Measurements from ENCODE around the genes OCA2, GOLGA8F, APBA2 and GOLGA8Q.

- PRO-cap = bidirectional peak, plus-strand start at chr15:28099544, minus-strand start at chr15:28099317
These were observed at the start of gene OCA2 for GRCh38 chr15:28099216-28100016. OCA2 (minus strand) TSS chr15:28099315.

GRCh38 chr15:28378394-28378893 lies at the start of gene GOLGA8F:
GOLGA8F (plus strand) TSS chr15:28378664.
- PRO-cap = no peak

DNA sequence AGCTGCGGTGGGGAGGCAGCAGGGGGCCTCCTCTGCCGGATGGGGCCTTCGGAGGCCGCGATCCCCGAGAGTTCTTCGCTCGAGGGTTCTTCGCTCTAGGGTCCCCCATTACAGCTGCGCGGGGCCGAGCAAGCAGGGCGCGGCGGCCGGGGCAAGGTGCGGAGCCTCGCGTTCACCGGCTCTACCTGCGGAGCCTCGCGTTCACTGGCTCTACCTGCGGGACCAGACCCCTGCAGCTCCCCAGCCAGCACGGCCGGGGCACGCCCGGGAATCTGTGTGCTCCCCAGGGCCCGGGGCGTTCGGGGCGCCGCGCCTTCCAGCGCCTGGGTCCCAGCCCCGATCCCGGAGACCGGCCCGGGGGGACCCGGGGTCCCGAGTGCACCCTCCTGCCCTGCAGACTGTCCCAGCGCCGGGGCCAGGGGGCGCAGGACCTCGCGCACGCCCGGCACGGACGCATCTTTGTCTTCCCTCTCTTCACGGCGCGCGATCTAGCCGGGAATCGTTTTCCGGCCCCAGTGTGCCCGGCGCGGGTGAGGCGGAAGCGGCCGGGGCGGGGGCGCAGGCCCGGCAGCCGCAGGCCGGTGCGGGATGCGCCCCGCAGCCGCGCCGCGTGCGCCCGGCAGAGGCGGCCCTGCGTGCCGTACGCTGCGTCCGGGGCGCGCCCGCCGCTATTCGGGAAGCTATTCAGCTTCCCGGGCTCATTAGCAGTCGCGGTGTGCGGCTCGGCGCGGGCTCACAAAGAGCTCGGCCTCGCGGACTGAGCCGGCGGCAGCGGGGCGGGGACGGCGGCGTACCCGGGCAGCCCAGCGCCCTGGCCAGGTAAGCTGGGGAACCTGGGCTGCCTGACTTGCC lies at the start of gene APBA2:
APBA2 (plus strand) TSS at position 515 of the 852 bp plus-strand sequence.
- PRO-cap = unidirectional peak, plus-strand start at position 701 of the sequence

DNA sequence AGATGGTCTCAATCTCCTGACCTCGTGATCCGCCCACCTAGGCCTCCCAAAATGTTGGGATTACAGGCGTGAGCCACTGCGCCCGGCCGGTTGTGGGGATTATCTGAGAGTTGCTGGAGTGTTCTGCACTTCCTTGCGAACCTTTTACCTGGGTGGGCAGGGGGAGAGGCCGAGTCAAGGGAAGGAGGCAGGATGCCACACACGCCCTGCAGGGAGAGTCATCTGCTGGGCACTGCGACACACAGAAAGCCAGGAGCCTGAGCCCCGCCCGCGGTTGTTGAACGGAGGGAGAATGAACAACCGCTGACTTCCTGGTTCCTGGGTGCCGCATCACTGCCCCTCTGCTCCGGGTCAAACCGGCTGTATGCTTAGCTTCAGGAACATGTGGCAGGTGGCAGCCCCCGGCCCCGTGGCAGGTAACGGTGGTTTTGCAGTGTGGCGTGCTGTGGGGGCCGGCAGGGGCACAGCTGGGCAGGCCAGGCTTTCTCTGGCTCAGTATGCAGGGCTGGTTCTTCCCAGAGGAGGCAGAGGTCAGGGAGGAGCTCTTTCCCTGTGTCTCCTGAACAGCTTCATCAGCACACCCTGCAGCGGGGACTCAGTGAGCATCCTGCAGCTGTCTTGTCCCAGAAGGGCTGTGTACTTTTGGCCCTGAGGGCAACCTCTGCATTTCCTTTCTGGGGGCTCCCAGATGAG lies 33.4 kb downstream of the APBA2 start:
- PRO-cap = no peak

- PRO-cap = no peak
These were observed 107.3 kb upstream of the ENTREP2 start for GRCh38 chr15:29678016-29678637.

GRCh38 chr15:29698035-29698609 lies 124.1 kb downstream of the TJP1 start:
- PRO-cap = no peak

DNA sequence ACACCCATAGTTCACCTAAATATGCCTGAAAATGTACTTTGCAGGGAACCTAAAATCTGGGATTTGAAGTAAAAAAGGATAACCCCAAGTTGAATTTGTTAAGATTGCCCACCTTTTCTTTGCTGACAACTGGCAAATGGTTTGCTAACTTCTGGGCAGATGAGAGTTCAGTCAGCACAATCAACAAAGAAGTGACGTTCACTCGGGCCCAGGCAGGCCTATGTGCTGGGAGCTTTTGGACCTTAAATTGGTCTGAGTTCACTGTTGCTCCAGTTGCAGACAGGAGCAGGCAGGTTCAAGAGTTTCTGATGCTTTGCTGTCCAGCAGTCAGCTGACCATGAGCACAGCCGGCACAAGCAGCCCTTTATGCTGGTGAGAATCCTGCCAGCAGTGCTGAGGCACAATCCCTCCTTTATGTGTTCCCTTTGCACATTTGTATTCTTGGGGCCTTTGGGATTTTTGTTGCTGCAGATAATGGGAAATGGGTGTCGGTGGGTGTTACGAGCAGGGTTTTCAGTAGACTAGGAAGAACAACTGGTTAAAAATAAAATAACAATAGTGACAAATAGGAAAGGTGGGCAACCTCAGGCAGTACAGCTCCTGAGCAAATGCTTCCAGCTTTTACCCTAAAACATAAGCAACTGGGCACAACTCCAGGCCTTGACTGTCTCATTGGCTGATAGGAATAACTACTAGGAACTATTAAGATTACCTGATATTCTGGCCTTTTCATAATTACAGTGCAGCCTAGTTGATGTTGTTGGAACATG lies 81.1 kb upstream of the GOLGA8J start:
- PRO-cap = no peak

DNA sequence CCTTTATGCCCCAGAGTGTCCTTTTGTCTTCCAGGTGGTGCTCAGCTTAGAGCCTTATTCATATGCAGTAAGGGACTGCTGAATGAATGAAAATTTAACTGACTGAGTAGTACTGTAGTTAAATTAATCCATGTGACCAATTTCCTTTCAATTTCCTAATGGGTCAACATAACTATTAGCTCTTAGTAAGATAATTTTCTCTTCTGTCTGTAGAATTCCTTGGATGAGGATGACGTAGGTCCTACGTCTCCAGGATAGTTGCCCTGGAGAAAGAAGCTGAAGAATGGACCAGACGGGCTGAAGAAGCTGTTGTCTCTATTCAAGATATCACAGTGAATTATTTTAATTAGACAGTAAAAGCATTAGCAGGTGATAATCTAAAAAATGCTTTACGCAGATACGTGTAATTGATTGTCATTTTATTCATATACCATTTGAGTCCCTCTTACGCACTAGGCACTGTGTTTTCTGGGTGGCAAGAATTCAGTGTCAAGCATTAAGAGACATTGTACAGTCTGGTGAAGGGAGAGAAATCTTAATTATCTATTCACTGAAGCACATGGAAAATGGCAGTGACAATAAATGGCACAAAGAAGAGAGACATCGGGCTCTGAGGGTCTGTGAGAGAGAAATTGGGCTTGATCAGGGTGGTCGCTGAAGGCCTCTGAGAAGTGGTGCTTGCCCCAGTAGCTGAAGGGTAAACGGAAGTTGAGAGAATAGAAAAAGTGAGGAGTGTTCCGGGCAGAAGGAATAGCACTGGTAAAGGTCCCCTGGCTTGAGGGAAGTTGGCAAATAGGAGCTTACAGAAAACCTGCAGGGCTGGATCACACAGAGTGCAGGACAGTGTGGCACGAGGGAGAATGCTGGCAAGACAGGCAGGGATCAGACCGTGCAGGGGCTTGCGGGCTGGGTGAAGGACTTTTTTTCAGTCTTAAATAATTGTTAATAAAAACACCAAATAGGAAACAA lies 63.8 kb upstream of the GOLGA8R start:
- PRO-cap = no peak

GRCh38 chr15:30552011-30552274 lies at the start of gene GOLGA8Q:
GOLGA8Q (plus strand) TSS chr15:30552050.
- PRO-cap = no peak

- PRO-cap = no peak
These were observed 29.3 kb downstream of the MTMR10 start for GRCh38 chr15:30961797-30962867.

GRCh38 chr15:30984567-30984868 lies 6.9 kb downstream of the MTMR10 start:
- PRO-cap = no peak

- PRO-cap = no peak
These were observed 62.3 kb upstream of the TRPM1 start for GRCh38 chr15:31163796-31164337.

DNA sequence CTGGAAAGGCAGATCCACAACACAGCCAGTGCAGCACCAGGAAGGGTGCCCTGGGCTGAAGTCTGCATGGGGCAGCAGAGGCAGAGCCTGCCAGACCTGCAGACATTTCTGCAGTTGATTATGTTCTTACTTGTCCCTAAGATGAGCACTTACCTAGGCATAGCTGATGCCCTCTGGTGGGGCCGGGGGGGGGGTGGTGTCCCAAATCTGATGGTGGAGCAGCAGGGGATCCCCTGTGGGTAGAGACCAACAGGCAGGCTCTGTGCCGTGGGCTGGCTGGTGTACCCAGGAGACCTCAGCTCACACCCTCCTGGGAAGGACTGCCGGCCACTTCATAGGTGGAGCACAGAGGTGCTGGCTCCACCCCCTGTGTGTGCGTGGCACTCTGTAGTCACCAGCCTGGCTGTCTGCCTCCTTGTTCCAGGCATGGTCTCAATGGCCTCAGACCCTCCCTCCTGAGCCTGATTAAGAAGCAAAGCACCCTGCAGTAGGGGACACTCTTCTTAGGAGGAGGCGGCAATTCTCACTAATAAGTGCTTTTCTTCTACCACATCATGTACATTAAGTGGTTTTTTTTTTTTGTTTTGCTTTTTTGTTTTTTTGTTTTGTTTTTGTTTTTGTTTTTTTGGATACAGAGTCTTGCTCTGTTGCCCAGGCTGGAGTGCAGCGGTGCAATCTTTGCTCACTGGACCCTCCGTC lies 97.4 kb upstream of the KLF13 start:
- PRO-cap = unidirectional peak, minus-strand start at position 312 of the sequence

DNA sequence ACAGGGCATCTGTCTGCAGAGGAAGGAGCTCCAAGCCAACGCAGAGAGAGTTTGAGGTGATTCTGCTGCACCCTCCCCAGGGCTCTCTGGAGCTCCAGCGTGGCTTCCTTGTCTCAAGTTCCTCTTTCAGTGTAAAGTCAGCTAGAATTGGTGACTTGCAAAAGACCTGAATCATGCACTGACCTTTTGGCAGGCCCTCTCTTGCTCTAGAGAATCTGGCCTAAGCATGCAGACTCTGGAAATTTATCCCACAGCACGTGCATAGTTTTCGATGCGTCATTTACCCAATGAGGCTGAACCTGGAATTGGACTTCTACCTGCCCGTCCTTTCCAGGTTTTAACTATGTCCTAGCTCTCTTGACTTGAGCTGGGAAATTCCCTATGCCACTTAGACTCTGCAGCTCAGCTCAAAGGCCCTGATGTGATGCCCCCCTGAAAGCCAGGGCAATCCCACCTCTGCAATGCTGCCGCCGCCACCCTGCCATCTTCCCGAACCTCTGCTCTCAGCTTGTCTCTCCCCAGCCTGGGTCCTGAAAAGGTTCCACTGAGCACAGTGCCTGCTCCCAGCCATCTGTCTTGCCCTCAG lies 63.3 kb upstream of the KLF13 start:
- PRO-cap = no peak

GRCh38 chr15:31342583-31343554 lies 16.2 kb downstream of the KLF13 start:
- PRO-cap = no peak

DNA sequence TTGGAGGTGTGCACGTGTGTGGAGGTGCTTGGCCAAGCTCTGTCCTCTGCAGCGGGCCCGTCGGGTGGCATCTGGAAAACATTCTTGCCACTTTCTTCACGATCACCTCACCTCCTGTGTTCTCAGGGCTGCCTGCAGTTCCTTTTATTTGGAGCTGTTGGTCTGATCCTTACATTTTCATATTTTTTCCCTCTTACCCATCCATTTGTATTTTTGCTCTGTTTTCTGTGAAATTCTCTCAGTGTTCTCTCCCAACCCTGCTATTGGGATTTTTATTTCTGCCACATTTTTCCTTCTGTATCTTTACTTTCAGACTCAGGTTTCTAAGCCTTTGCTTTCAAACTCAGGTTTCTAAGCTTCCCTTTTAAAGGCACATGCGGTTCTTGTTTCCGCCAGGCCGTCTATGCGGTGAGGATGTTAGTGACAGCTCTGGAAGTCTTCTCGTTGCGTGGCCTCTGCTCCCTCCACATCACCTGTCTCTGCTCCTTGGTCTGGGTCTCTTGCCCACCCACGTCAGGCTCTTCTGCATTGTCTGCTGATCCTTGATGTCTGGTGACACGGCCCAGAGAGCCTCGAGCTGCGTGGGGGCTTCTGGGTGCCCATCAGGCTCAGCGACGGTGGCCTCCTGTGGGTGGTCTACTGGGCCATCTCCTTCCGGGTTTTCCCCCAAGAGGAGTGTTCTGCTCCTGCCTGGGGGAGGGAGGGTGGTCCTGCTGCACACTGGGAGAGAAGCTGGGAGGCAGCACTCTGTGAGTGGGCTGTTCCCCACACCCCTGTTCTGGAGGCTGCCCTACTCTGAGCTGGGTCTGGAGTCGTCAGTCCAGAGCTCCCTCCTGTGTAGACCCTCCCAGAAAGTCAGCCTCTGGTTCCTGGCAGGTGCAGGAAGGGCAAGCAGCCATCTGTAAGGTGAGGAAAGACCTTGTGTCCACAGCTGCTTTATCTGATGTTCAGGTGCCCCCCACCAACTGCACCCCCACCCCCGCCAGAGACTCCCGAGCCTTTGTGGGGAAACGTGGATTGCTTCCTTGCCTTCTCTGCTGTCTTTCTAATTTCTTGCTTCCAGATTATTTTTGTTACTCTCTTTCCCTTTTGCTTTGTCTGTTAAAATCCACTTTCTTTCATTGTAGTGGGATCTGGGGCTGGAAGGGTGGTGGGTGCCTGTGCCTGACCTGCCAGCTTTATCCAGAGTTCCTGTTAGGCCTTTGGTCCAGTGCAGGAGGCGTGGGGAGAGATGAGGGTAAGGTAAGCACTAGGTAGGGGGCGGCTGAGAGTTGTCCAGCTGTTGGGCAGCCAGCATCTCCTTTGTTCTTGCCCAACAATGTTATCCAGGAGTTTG lies 30.7 kb downstream of the KLF13 start:
- PRO-cap = no peak

DNA sequence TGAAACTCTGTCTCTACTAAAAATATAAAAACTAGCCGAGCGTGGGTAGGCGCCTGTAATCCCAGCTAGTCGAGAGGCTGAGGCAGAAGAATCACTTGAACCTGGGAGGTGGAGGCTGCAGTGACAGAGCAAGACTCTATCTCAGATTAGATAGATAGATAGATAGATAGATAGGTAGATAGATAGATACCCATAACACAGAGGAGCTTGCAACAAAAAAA lies 41.9 kb downstream of the KLF13 start:
- PRO-cap = no peak

DNA sequence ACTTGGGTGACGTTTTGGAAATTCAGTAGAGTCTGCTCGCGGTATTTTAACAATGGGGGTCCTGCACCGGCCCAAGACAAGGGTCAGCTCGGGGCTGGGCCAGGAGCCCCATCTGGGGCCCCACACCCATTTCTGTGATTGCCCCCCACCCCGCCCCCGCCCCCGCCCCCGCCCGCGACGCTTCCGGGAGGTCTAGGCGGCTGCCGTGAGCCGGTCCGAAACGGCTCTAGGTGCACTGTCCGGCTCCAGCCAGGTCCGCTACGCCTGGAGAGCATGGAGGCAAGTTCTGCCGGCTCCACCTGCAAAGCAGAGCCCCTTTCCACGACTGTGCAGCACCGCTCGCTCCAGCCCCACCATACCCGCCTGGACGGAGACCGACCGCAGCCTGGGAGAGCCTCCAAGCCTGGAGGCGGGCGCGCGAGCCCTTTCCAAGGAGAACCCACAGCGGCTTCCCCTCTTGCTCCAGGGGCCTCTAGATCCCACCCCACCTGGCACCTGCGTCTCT lies 66.1 kb downstream of the KLF13 start:
- PRO-cap = no peak

DNA sequence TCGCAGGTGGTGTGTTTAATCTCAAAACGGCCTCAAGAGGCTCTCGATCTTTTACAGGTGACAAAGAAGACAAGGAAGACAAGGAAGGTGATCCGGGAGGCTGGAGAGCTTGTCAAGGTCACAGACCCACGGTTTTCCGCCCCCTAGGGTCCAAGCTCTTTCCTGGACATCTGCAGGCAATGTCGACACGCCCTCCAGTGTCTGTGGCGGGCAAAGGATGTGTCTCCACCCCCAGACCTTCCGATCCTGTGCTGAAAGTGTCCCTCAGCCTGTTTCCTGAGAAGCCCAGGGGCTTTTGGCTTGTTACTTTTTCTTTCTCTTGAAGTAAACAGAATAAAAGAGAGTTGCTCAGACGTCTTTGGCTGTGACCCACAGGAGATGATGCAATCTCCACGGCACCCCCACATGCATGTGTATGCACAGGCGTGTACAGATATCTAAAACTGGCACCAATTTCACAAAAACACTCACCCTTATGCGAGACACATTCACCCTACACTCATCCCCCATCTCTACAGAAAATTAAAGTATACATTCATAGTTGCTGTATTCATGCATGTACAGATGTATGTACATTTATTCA lies 108.8 kb downstream of the KLF13 start:
- PRO-cap = no peak

GRCh38 chr15:31500460-31501110 lies 173.9 kb downstream of the KLF13 start:
- PRO-cap = no peak